Epithelial cell of prostate (primary cell): ENCODE measurements around the genes ARFGEF3 and NHSL1.

GRCh38 chr6:136921382-136922133 lies 543 bp upstream of the SLC35D3 start:
- RRBS: under 1% methylated on average over 18 of the region's 81 CpGs

DNA sequence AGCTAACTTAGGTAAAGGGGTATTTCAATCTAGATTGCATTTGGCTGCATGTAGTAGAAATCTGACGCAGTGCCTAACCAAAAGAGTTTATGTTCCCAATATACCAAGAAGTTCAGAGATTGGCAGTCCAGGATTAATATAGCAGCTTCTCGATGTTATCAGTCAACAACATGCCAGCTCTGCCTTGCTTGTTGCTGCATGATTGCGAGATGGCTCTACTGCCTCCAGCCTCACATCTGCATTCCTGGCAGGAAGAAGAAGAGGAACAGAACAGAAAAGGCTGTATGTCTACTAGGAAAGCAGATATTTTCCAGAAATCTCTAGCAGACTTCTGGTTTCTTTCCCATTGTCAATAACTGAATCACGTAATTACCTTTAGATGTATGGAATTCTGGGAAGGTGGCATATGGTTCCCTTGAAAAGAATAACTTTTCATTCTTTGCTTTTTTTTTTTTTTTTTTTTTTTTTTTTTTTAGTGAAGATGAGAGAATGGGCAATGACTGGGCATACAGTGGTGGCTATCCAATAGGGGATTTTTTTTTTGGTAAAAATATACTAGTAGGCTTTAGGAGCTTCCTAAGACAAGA lies 60.9 kb downstream of the SLC35D3 start:
- RRBS: no CpG with 5 or more reads among the region's 4 CpGs

DNA sequence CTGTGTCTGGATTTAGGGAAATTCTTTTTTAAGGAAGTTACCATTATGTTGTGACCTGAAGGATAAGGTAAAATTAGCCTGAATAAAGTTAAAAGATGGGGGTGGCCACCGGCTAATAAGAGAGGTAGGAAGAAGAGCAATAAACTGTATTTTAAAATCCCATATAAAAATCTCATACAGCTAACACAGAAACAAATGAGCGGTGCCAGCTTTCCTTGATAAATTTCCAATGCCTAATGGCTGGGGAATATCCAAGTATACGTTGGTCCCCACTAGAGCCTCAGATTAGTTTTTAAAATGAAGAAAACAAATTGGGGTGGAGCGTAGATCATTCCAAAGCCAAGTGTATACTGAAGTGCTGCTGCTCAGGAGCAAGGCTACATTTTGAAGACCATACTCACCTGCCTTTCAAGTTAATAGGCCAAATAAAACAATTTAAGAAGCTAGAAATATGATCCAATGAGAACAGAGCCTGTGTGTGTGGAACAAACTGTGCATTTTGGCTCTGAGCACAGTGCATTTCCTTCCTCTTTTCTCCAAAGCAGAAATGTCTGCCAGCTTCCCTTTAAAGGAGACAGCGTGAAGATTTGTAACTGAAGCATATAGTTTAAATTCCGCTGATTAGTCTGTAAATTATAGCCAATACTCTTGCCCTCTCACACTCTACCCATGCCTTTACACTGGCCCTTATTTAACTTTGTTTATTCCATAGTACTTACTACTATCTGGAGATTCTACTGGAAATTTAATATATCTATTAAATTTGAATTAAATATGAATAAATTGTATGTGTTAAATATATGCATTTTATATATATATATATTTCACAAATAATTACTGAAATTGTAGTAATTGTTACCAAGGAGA lies 3.2 kb upstream of the IFNGR1 start:
- RRBS: no CpG with 5 or more reads among the region's 6 CpGs

GRCh38 chr6:137241575-137242149 lies 22.5 kb upstream of the IFNGR1 start:
- RRBS: no CpG with 5 or more reads among the region's 3 CpGs

DNA sequence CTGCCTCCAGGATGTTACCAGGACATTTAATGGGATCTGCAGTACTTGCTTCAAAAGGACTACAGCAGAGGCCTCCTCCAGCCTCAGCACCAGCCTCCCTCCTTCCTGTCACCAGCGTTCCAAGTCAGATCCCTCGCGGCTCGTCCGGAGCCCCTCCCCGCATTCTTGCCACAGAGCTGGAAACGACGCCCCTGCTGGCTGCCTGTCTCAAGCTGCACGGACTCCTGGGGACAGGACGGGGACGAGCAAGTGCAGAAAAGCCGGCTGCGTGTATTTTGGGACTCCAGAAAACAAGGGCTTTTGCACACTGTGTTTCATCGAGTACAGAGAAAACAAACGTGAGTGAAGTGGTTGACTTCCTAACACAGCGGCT lies 11.9 kb downstream of the TNFAIP3 start:
- RRBS: 10% methylated on average over 2 of the region's 16 CpGs

GRCh38 chr6:138105802-138106768 lies 1.1 kb downstream of the PERP start:
- RRBS: no CpG with 5 or more reads among the region's 14 CpGs

DNA sequence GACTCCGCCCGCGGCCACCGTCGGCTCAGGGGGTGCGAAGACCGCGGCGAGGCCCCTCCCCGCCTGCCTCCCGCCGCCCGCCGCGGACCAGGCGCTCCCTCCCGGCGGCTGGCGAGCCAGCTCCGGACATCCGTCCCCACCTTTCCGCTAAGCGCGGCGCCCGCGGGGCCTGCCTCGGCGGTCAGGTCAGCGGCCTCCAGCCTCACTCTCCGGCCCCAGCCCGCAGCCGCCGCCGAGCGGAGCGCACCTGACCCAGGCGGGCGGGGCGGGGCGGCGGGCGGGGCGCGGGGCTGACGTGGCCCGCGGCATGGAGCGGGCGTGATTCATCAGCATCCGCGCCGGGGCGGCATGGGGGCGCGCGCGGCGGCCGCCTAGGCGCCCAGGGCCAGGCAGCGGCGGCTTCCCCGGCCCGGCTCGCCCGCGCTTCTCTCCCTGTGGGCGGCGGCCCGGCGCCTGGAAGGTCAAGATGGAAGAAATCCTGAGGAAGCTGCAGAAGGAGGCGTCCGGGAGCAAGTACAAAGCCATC lies at the start of gene ARFGEF3:
Gene ARFGEF3, plus strand, starts transcription at position 319 of the 526 bp plus-strand sequence.
- RRBS: 2% methylated on average over 31 of the region's 74 CpGs

GRCh38 chr6:138499180-138499806 lies at the start of gene NHSL1:
Gene NHSL1, minus strand, starts transcription at chr6:138499494.
- RRBS: no CpG with 5 or more reads among the region's 6 CpGs

DNA sequence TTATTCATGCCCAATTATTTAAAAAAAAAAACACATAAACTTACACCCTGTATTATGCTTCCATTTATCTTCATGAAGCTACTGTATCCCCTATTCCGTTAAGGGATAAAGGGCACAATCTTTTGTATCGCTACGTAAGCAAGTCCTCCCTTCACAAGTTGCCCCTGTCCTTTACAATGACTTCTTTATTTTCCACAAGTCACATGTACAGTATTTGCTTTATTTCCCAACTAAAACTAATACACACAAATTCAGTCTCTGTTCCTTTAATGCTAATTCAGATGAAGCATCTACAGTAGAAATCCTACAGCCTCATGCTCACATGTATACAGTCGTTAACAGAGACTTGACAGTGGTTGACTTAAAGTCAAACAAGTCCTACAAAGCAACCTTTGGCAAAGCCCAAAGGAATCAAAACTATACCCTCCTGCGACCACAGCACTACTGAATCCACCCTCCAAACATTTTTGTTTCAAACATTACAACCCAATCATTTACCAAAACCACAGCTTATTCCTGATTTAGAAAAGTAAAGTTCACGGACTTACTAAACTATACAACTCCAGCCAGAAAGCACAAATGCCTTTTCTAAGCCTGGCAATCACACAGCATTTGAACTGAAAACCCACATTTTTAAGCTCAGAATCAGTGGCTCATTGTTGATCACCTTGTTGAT lies 70.7 kb upstream of the NHSL1 start:
- RRBS: no CpG with 5 or more reads among the region's 6 CpGs

DNA sequence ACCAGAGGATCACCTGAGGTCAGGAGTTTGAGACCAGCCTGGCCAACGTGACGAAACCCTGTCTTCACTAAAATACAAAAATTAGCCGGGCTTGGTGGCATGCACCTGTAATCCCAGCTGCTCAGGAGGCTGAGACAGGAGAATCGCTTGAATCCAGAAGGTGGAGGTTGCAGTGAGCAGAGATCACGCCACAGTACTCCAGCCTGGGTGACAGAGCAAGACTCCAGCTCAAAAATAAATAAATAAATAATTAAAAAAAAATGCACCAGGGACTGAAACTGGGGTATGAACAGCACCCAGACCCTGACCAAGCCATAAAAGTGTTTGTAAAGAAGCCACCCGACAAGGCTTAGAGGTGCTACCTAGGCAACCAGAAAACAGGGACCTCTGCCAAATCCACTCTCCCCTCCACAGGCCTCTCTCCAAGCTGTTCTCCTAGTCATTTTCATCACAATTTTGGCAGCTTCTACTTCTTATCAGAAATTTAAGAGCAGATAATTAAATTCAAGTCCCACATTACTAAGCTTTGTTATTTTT lies 37.8 kb downstream of the ECT2L start:
- RRBS: no CpG with 5 or more reads among the region's 6 CpGs

DNA sequence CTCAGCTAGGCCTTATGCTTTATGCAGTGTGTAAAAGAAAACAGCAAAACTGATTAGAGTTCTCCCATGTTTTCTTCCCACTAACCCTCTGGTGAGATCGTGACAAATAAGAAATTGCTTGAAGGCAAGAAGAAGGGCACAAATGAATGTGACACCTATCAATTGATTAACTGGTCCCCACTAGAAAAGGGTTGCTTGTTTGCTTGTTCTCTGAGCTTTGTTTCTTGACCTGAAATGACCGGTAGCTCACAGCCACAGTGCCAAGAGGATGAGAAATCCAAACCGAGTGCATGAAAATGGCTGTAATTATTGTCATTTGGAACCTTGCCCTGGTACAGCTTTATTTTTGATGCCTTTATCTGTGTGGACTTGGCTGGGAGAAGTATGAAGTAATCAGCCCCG lies 48.1 kb downstream of the ECT2L start:
- RRBS: no CpG with 5 or more reads among the region's 4 CpGs

- RRBS: no CpG with 5 or more reads among the region's 7 CpGs
These were observed 48.5 kb downstream of the ECT2L start for GRCh38 chr6:138844390-138844735.

DNA sequence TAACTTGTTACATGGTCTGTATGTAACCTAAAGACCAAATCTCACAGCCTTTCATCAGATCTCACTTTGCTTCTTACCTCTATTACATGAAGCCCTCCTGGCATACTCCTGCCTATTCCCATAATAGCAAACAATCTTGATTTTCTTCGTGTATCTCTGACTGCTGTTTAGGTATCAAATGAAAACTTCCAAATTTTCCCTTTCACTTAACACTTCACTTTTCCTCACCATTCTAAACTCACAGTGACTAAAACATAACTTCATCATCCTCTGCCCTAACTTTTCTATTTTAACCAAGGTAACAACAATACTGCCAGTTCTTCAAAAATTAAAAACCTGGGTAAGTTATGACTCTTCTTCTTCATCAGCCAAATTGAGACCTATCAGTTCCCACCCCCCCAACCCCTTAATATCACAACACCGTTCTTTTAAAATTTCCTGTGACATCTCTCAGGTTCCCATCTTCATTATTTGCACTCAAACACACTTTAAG lies 73.1 kb downstream of the REPS1 start:
- RRBS: no CpG with 5 or more reads among the region's 2 CpGs

DNA sequence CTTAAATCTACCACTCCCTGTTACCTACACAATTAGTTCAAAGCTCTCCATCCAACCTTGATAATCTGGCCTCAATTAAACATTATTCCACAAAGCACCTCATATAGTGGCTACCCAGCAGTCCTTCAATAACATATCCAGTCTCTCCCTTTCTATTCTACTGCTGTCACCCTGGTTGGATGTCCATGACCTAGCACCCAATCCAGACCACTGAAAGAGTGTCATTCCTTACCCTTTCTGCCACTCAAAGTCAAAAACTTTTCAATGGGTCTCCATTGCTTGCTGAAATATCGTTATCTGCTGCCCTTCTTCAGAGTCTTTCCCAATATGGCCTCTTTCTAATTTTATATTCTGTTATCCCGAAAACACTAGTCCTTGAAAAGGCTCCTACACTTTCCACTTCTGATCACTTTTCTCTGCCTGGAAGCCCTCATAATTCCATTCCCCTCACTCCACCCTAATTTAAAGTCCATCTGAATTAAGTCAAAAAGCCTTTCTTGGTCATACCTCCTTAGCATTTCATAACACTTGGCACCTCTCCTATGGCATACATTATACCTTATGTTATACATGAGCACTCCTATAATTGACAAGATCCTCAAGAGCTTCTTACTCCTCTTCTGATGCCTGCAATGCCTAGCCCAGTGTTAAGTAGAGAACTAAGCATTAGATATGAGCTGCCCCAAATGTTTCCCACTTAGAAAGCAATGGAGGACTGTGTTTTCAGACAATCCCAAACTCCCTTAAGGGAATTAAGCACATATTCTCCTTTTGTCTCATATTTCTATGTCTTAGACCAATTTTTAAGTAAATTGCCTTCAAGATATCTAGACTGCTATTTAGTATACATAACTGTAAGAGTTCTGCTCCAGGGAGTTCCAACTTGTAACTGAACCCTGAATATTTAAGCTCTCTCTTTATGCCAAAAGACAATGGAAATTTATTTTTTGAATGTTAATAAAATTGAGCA lies 3.0 kb downstream of the REPS1 start:
- RRBS: no CpG with 5 or more reads among the region's 2 CpGs

- RRBS: no CpG with 5 or more reads among the region's 3 CpGs
These were observed 13.5 kb upstream of the ABRACL start for GRCh38 chr6:139014985-139015535.

DNA sequence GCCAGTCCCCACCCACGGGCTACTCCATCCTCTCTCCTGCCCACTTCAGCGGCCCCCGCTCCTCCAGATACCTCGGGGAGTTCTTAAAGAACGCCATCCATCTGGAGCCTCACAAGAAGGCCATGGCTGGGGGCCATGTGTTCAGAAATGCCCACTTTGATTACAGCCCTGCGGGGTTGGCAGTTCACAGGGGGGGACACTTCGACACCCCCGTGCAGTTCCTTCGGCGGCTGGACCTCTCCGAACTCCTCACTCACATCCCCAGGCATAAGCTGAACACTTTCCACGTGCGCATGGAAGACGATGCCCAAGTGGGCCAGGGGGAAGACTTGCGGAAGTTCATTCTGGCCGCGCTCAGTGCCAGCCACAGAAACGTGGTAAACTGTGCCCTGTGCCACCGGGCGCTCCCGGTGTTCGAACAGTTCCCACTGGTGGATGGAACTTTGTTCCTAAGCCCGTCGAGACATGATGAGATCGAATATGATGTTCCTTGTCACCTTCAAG lies 32.0 kb downstream of the HECA start:
- RRBS: no CpG with 5 or more reads among the region's 25 CpGs

DNA sequence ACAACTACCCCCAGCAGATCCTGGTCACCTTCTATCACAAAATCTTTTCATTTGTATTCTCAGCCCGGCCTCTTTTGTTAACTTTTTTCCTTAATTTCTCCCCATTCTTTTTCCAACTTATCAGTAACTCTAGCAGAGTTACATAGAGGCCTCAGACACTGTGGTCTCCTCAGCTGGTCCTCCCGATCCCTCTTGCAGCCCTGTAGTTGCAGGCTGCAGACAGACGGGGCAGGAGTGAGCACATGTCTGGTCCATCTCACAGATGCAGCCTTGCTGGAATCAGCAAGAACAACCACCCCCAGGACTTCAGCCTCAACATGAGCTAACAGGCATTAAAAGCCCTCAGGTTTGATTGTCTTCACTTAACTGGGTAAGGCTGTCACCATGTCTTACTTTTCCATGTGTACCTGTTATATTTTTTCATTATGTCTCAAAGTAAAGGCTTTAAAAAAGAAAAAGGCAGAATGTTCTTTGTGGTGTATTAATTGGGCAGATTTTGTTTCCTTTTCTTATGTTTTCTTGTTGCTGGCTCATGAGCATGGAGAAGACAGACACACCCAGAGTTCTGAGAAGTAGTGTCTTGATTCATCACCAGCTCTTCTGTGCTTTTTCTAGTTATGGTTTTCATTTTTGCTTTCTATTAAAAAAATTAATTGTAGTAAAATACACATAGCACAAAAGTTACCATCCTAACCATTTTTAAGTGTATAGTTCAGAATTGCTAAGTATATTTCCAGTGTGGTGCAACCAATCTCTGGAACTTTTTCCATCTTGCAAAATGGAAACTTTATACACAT lies 41.1 kb downstream of the TXLNB start:
- RRBS: no CpG with 5 or more reads among the region's 3 CpGs

- RRBS: no CpG with 5 or more reads among the region's 2 CpGs
These were observed 5.4 kb downstream of the CITED2 start for GRCh38 chr6:139369085-139369387.